Islet of Langerhans (tissue), 1 donor: Measurements from ENCODE around the genes ZBTB18 and KIF26B.

- RRBS, result 4% methylated on average over 35 of the region's 65 CpGs
Observed at GRCh38 chr1:243848957-243849810, 859 bp downstream of the AKT3 start.

- RRBS, result 4% methylated on average over 7 of the region's 60 CpGs
Observed at GRCh38 chr1:244047640-244048302, 3.3 kb upstream of the ZBTB18 start.

DNA sequence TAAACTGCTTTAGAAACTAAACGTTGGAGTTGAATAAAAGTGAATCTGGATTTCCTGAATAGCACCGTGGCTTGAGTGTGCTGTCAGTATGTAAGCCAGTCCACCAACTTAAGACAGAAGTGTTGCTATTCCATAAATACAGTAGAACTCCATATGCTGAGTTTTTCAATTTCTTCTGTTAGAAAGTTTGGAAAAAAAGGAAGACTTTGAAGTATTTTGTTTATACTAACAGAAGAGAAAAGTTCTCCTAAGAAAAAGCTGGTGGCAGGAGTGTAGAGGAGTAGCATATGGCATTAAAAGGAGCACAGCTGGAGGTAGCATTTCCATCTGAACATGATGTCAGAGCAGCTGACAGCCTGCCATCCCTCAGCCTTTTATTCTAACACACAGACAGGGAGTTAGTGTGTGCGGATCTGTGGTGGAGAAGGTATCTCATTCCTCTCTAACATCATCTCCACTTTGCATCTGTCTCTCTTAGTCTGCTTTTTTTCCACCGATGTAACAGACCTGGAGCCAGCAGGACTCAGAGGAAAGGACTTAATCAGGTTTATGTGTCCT lies at the start of gene ZBTB18:
Gene ZBTB18, plus strand, starts transcription at position 401 of the 558 bp plus-strand sequence.
- RRBS, result no CpG with 5 or more reads among the region's 4 CpGs

DNA sequence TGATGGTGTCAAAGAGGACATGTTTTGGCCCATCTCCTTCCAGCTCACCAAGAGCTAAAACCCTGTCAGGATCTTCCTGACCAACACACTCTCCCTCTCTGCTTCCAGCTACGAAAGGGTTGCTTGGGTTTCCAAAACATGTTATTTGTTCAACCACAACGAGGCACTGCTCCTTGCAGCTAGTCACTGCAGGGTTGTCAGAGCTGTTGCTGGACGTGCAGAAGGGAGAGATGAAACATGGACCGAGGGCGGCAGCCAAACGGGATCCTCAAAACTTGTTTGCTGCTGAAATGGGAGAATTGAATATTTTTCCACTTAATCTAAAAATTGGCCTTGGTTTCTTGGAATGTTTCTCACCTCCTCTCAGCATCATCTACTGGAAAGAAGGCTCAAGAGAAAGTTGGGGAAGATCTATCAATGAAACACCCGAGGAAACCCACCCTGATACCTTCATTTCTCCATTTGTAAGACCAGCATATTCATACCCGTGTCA lies 12.5 kb downstream of the ZBTB18 start:
- RRBS, result no CpG with 5 or more reads among the region's 8 CpGs

DNA sequence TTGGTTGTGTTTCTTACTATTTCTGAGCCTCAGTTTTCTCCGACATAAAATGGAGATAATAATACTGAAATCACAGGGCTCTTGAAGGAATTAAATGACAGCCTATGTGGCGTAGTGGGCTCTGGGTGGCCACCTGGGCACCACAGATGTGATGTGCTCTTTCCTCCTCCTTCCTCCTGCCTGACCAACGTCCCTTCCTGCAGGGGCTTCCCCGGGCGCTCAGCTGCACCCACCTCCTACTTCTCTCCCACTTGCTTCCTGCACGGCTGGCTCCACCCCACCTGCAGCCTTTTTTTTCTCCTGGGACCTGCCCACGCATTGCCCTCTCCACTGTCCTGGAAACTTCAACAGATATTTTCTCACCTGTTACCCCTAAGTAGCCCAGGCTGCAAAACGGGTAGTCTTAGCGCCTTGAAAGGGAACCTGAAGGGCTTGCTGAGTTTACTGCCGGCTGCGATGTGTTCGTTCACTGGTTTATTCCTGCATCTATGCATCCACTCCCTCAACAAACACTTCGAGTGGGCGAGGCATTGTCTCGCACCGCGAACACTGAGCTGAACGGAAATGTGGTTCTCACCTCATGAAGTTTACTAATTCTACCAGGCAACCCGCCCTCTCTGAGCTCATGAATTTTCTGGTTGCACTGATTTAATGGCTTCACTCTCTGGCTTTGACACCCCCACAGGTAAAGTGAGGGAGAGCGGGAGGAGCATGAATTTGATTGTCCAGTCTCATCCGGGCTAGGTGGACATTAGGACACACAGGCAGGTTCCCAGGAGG lies 23.6 kb downstream of the ZBTB18 start:
- RRBS, result no CpG with 5 or more reads among the region's 21 CpGs

DNA sequence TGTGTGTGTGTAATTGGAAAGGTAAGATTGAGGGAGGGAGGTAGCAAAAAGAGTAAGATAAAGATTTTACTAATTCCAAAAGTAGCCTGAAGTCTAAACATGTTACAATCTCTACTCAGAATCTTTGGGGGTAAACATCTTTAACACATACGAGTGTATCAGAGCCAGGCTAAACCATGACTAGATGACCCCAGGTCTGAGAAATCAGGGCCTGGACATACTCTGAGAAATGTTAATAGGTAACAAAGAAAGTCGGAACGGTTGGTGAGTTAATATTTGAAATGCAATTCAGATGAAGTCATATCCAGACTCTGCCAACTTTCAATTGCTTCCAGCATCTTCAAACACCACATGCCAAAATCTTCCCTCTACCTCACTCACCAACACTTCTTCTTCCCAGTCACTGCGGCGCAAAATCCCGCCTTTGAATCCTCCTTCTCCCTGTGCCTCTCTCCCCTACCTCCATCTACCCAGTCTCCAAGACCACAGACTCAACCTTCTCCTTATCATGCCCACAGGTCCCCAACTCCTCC lies 41.1 kb downstream of the ZBTB18 start:
- RRBS, result no CpG with 5 or more reads among the region's 6 CpGs

DNA sequence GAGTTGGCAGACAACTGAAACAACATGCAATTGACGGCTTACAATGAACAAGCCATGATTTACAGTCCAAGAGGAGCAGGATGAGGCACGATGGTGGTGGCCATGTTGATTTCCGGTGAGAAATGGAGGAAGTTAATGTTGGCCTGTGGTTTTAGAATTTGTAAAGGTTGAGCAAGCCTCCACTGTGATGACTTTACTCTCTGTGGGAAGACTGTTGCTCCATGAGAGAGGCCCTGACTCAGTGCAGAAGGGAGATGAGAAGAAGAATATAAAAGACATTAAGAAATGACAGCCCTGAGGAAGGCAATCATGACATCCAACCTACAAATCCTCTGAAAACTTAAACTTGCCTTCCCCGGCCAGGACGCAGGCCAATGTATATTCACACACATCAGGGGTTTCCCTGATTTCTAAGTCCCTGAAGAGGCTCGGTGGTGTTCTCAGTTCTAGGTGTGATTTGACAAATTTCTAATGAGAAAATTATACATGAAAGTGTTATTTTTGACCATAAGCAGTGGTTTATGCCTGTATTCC lies 32.7 kb upstream of the C1orf100 start:
- RRBS, result no CpG with 5 or more reads among the region's 6 CpGs

GRCh38 chr1:244366889-244367397 lies 14.5 kb downstream of the C1orf100 start:
- RRBS, result no CpG with 5 or more reads among the region's 5 CpGs

GRCh38 chr1:244437416-244438102 lies 14.2 kb downstream of the ADSS2 start:
- RRBS, result no CpG with 5 or more reads among the region's 1 CpG

GRCh38 chr1:244450891-244451612 lies 657 bp downstream of the ADSS2 start:
- RRBS, result 2% methylated on average over 7 of the region's 40 CpGs

DNA sequence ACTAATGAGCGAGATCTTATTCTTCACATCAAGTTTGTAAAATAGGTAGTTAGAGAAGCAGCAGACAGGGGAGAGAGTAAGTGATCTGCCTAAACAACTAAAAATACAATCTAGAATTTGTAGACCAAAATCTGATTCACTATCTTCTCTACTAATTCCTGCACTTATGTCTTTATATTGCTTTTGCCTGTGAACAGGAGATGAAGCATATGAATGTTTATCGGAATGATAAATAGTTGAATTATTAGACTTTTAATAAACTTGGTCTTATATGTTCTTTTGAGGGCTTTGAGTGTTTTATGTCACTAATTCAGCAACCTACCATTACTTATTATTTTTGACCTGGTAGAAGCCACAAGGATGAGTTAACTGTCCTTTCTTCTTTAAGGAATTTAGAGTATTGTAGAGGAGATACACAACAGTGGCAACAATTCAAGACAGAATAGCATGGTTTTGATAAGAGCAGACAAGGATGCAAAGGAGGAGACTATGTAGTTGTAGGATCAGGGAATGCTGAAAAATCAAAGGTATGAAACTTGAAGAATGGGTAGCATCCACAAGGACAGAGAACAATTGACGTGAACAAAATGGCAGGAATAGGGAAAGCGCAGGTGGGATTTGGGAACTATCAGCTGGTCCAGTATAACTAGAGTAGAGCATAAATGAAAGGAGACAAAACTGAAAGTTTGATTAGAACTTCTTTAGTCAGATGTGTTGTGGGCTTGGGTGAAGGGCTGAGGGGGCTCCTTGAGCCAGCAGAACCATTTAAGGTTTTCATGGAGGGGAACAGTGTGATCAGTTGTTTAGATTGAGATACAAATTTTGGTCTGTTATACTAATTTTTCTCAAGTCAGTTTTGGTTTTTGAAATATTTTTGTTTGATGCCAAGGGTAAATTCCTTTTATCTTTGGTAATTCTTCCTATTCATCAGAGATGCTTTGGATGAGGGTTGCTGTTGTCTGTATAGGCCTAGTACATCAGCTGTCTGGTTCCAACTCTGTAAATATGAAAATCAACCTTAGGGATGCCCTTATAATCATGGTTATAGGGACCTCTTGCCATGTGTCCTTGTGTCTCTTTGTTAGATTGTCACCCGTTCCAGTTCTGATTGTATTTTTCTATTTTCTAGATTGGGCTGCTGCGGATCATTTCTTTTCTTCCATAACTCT lies 2.6 kb downstream of the DESI2 start:
- RRBS, result no CpG with 5 or more reads among the region's 6 CpGs

- RRBS, result no CpG with 5 or more reads among the region's 2 CpGs
Observed at GRCh38 chr1:244861219-244861977, 2.9 kb downstream of the HNRNPU start.

DNA sequence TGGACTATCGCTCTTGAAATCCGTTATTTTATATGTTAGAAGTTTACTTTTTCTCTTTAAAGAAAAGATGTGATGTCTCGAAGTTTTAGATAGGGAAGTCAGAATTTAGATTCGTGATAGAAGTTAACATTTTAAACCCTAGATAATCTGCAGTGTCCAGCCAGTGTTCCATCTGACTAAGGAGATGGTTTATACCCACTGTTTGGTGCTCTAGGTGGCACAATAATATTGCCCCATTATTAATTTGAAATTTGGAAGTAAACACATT lies 1.1 kb upstream of the HNRNPU start:
- RRBS, result no CpG with 5 or more reads among the region's 4 CpGs

DNA sequence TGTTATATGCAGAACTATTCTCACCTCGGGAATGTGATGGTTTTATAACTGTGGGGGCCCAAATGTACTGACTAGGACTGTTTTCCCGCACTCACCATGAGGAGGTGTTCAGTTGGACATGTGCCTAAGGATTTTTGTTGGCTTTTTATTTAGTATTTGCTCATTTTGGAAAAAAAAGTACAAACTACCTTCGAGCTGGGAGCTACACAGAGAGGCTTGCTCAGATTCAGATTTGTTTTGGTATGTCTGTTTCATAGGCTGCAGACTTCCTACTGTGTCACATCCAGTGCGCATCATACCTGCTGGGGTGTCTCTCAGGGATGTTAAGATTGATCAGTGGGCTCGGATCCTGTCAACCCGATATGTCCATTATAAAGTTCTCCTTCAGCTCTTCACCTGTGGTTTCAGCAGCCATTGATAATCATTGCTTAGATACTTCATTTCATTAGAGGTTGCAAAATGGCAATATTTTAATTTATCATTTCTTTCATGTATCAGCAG lies 50.2 kb upstream of the EFCAB2 start:
- RRBS, result no CpG with 5 or more reads among the region's 6 CpGs

DNA sequence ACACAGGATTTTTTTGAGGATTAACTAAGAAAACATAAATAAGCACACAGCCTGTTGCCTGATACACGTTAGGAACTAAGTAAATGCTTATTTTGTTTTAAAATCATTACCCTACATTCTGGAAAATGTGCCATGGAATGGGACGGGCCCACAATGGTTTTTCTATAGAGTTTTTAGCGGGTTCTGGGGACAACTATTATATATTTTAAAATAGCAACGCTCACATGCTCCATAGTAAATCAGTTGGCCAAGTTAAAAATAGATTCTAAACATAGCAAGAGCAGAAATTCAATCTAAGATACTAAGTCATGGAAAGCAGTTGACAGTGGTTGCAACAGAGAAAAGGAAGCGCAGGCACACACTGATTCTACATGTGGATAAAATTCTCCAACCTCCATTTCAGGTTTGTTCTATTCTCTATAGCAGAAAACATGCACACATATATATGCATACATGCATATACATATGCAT lies 15.7 kb upstream of the EFCAB2 start:
- RRBS, result no CpG with 5 or more reads among the region's 5 CpGs

DNA sequence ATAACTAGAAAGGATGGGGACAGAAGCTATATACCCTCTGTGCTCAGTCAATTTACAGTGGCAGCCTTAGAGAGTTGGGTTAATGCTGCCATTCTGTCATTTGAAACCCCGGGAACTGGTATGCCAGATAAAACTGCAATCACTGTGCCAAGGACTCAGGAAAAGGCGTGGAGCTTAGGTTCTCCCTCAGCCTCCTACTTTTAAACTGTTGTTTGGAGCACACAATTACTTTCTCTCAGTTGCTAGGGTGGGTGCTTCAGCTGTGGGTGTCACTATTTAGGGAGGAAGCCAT lies 15.1 kb upstream of the EFCAB2 start:
- RRBS, result no CpG with 5 or more reads among the region's 2 CpGs

- RRBS, result 3% methylated on average over 54 of the region's 116 CpGs
Observed at GRCh38 chr1:245154147-245155471, at the start of gene KIF26B. TSS of gene KIF26B (plus strand) at chr1:245154985.

DNA sequence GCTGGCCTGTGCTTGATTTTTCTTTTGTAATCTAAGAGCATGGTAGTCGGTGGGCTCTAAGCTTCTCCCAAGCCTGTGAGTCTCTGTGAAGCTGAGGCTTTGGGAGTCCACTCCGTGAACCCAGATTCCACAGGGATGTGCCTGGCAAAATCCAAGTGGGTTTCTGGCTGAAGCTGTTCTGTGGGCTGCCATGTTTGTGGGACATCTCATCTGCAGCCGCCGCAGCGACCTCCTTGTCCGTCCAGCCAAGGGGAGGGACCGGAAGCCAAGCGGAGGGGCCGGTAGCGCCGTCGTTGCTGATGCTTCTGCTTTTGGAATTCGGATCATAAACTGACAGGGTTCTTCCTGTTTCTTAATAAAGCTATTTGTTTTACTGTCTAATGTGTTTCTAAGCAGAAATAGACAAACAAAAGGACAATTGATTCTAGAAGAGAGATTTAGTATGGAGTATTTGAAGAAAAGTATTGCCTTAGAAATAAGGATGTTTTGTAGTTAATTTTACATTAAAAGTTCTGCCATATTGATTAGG lies 13.3 kb downstream of the KIF26B start:
- RRBS, result no CpG with 5 or more reads among the region's 13 CpGs

DNA sequence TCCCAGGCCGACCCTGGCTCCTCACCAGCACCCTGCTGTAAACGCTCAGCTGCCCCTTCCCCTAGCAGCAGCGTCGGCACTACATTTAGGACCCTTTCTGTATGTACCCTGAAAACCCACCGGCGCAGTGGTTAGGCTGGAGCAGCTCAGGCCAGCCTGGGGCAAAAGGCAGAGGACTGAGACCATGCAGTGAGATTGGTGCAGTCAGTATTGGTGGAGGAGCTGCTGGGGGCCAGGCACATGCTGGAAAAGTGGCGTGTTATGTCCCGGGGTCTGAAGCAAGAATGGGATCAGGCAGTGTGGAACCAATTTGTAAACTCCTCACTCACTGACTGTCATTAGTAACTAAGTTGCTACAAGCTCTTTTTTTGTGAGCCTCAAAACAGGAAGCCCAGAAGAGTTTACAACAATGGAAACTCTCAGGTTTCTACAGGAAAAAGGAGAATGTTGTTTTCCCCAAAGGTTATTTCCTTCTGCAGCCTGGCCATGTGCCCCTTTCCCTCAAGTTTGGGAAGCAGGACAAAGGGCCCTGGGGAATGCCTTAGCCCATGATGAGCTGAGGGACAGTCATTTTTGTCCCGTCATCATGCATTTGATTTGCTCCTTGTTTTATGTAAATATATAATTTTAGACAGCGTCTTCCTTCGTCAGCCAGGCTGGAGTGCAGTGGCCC lies 395.8 kb downstream of the KIF26B start:
- RRBS, result no CpG with 5 or more reads among the region's 11 CpGs